ENCODE results near the genes HOXC13 and GPR84.

DNA sequence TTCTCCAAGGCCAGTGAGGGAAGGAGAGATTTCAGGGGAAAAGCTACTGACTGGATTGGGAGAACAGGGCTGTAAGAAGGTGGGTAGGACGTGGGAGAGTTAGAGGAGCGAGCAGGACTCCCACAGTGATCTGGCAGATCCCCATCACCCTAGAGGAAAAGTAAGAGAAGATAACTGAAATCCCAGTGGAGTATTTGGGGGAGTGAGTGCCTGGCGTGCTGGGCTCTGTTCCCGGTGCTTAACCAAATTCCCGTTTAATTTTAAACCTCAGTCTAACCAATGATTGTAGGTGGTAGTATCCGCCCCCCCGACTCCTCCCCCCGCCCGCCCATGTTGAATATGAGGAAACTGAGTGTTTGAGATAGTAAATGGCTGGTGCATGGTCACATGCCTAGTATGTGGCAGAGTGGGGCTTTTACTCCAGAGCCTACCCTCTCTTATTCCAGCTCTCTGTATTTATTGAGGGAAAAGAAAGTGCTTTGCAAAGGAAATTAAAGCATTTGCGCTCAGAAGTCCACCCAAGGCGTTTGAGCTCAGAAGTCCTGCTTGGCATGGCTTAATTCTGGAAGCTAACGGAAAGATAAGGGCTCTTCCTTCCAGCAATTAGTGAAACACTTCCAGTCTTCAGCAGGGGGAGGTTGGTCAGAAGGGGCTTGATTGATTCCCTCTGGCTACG lies 1.3 kb downstream of the TARBP2 start:
- PRO-cap, result no peak

DNA sequence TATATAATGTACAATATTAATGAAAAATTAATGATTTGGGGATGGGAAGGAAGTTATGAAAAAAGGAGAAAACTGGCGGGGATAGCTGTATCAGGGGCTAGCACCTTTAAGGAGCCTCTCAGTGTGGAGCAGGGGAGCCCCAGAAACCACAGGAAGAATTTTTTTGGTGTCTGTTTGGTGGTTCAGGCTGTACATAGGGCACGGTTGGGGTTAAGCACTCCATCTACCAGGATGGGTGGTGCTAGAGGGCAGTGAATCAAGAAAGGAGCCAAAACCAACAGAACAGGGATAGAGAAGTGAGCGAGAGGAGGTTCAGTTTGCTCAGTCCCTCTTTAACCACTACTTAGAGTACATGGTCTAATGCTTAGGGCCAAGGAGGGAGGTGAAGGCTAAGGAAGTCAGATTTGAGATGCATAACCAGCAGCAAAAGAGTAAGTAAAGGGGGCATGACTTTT lies 6.4 kb upstream of the NPFF start:
- PRO-cap, result no peak

DNA sequence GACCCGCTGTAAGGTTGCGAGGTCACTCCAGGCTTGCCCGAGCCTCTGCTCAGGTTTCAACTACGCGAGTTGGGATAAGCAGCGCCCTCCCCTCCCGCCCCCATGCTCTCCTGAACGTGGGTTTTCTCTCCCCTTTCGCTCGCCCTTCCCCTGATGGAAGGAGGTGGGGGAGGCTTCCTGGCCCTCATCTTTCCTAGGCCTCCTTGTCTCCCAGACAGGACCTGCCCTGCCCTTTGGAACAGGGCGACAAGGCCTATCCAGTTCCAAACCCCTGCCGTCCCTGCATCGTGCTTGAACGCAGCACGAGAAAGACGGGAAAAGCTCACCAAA lies 826 bp upstream of the ATP5MC2 start:
- PRO-cap, result bidirectional peak, plus-strand start at position 52 of the sequence, minus-strand start at position 47 of the sequence

DNA sequence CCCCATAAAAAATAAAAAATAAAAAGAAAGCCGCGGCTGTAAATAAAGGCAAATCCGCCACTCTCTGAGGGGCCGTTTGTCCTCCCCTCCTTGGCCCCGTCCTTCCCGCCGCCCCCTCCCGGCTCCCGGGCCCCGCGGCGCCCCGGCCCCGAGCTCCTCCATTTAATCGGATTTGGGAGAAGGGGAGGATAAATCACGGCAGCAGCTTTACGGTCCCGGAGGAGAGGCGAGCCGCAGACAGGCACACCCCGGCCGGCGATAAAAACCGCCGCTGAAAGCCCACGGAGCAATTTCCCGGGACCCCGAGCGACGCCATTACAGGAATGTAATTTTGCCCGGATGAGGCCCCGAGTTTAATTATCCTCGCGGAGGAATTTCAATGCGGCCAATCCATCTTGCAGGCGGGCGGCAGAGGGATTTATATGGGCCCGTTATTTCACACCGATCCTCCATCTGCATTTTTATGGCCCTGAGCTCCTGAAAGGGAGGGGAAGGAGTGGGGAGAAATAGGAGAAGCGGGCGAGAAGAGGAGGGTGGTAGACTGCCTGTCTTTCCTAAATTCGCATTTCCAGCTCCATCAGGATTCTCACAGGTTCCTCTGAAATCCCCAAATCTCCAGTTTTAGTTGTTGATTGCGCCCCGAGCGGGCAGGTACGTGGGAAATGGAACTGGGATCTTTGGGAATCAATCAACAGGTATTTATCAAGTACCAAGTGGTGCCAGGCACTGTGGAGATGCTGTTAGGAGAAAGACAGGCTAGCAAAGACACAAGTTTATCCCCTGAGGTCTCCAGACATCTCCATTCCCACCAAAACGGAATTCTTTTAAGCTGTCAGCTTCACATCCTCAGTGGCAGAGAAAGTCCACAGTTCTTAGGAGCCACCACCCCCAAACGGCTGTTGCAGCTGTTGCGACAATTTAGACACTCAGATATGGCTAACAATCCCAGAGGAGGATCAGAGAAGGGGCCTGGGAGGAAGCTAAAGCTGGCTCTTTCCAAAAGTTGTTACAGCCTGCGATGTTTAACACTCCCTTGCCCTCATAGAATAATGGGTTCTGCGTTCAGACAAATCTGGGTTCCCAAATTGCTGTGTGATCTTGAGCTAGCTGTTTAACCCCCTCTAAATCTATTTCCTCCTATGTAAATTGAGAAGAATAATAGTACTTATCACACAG lies 1.6 kb upstream of the ATP5MC2 start:
- PRO-cap, result unidirectional peak, minus-strand start at position 479 of the sequence

GRCh38 chr12:53739528-53740180 lies 12.4 kb upstream of the CALCOCO1 start:
- PRO-cap, result no peak

- PRO-cap, result no peak
These were observed 48.6 kb upstream of the CALCOCO1 start for GRCh38 chr12:53775709-53776421.

DNA sequence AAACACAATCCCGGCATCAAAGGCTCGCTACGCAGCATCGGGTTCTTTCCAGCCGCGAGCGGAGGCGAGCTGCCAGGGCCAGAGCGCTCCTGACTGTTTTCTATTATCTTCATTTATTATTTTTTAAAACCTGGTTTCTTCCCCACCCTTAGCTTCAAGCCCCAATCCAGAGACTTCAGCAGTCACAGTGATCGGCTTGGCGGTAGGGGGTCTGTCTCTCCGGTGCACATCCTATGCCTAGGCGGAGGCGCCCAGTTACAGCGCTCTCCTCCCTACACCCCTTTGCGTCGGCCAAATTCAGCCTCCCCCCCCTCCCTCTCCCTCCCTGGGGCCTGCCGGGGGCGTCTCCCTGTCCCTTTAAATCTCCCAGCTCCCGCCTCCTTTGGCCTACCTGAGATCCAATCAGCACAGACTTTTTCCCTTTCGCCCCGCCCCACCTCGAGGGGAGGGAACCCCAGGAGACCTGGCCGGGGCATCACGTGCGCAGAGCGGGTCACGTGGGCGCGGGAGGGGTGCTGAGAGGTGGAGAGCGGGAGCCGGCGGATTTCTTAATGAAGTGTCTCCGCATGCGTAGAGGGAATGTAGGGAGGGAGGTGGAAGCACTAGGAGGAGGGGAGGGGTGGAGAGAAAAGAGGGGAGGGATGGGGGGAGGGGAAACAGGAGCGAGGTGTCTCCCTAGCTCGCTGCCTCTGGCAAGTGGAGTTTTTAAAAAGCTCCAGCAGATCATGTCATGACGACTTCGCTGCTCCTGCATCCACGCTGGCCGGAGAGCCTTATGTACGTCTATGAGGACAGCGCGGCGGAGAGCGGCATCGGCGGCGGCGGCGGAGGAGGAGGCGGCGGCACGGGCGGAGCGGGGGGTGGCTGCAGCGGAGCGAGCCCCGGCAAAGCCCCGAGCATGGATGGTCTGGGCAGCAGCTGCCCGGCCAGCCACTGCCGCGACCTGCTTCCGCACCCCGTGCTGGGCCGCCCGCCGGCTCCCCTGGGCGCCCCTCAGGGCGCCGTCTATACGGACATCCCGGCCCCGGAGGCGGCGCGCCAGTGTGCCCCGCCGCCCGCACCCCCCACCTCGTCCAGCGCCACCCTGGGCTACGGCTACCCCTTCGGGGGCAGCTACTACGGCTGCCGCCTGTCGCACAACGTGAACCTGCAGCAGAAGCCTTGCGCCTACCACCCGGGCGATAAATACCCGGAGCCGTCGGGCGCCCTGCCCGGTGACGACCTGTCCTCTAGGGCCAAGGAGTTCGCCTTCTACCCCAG lies at the start of gene HOXC13:
Gene HOXC13 (plus strand): TSS at position 655 of the 1,260 bp plus-strand sequence.
- PRO-cap, result no peak

GRCh38 chr12:53965623-53966947 lies 6.8 kb upstream of the HOXC11 start:
- PRO-cap, result no peak

- PRO-cap, result no peak
These were observed 2.7 kb upstream of the HOXC6 start for GRCh38 chr12:54025426-54026052.

DNA sequence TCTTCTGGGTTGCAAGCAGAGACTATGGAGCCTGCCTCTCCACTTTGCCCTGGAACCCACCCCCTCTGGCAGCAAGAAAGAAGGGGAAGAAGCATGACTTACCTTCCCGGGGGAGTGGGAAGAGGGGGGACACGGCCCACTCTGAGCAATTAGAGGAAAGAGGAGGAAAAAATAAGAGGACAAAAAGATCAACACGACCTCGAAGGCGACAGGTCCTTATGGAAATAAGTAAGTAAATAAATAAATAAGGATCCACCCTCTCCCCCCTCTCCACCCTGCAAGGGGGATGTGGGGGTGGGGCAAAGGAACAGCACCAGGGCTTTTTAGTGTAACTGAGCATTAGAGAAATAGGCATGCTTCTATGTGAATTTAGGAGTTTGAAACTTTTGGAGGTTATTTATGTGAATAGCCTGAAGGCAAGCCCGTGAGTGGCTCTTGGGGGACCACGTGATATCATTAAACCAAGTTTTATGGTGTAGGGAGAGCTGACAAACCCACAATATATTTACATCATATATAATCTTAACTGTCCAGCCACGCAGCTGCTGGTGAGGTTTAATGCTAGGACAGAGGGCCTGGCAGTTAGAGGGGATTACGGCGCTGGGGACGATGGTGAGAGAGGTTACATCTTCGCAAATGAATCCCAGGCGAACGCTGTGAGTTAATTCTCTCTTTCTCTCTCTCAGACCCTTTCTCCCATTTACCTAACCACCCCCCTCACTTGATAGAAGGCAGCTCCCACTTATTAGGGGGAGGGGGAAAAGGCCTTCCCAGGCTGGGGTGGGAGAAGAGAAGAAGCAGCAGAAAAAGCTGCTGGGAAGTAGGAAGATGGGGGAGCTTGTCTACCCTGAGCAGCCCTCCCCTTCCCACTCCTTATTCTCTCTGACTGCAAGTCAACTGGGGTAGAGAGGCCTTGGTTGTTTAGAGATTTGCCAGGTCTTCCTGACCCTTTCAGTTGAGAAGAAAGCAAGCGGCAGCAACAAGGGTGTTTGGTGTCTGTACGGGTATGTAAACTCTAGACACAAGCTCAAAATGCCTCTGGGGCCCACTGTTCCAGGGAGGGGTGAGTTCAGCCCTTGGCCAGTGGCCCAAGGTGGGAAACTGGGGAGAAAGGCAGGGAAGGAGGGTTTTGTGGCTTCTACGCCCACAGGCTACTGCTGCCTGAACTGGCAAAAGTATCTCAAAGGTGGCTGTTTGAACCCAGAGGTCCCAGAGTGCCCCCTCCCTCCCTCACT lies 4.9 kb downstream of the HOXC5 start:
- PRO-cap, result no peak

GRCh38 chr12:54077790-54078519 lies 24.3 kb downstream of the HOXC4 start:
- PRO-cap, result no peak

- PRO-cap, result no peak
These were observed 13.3 kb downstream of the SMUG1 start for GRCh38 chr12:54175546-54175807.

GRCh38 chr12:54217368-54218542 lies 29.0 kb upstream of the SMUG1 start:
- PRO-cap, result no peak

GRCh38 chr12:54233412-54234128 lies 44.8 kb upstream of the SMUG1 start:
- PRO-cap, result no peak

DNA sequence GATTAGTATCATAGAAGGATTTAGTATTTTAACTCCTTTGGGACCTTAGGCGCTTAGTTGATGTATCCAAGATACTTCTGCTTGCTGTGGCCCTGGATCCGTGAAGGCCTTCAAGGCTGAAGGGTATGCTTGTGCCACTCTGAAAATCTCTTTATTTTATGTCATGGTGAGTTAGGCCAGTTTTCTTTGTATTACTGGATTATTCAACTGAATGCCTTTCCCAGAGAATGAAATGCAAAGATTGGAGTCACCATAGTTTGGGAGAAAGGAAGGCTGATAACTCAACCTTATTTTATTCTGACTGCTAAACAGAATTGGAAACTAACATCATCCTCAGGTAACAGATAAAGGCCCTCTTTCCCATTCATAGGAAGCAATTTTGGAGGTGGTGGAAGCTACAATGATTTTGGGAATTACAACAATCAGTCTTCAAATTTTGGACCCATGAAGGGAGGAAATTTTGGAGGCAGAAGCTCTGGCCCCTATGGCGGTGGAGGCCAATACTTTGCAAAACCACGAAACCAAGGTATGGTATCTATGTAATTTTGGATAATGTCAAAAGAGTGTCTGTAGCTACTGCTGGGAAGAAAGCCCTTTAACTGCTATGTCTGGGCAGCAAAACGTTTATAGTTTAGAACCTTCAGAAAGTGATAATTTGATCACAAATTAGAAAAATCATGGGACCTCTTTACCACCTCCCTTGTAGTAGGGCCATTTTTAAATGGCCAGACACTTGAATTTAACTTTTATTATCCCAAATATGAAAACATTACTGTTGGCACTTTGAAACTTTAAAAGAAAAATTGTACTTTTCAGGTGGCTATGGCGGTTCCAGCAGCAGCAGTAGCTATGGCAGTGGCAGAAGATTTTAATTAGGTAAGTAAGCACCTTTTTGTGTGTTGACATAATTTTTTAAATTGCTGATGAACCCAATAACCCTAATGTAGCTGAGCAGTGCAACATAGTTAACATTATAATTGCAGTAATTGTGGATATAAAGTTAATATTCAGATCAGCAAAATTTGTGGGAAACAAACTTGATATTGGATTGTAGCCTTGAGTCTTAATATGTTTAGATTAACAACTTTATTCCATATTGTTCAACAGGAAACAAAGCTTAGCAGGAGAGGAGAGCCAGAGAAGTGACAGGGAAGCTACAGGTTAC lies 3.3 kb downstream of the HNRNPA1 start:
- PRO-cap, result no peak

DNA sequence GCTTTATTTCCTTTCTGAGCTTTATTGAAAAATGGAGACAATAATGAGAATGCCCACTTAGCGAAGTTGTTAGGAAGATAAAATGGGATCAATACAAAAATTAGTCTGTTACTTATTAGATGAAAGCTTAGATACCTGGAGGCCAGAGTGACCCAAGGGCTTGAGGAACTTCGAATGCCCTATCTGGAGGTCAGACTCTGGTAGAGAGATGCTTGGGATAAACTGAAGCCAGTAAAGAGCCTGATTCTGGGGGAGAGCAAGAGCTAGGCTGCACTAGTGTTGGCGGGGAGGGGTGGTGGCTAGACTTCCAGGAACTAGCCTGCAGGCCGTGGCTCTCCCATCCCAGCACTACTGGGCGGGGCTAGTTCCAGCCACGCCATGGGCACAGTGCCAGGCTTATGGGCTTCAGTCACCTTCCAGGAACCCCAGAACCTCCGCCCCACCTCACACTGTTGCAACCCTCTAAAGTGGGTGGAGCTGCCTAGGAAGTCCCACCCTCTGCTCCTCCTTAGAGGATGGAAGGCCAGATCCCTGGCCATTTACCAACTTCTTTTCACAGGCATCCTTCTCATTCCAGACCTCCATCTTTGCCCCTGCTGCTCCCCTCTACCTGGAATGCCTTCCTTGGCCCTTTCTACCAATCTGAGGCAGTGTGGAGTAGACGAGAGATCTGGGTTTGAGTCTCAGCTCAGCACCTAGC lies 6.2 kb upstream of the NFE2 start:
- PRO-cap, result no peak

DNA sequence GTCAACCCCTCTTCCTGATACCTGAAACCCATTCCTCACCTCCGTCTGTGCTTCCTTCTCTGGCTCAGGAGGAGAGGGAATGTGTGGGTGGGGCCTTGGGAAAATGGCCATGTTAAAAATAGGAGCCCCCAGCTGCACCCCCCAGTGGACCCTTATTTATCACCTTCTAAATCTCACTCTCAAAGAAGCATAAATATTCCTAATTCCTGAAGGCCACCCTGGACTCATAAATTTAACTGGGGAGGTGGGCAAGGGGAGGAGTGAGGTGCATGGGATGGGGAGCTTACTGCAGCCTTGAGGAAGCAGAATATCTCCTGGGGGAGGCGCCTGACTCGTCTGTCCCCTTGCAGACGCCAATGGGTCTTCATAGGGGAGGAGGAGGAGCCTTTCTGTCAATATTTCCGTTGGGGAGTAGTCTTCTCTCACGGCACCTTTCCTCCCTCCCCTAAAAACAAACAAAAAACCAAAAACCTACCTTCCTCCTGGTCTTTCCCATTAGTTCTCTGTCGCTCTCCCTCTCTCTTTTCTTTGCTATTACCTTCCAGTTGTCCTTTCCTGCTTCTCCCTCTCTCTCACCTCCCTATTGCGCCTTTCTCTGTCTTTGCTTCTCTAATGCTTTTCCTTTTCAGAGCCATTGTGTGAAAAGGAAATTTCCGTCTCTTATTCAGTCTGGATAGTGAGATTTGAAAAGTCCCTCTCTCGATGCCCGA lies 6.2 kb downstream of the GPR84 start:
- PRO-cap, result no peak

- PRO-cap, result no peak
These were observed at the start of gene GPR84 for GRCh38 chr12:54364332-54364985. GPR84 (minus strand) TSS chr12:54364486.

- PRO-cap, result no peak
These were observed 3.6 kb upstream of the GPR84 start for GRCh38 chr12:54367788-54368330.

GRCh38 chr12:54368331-54369224 lies 4.3 kb upstream of the GPR84 start:
- PRO-cap, result no peak